Rectum (tissue), 1 donor: ENCODE data around the genes LGALS7B, LGALS13 and ZNF780A.

DNA sequence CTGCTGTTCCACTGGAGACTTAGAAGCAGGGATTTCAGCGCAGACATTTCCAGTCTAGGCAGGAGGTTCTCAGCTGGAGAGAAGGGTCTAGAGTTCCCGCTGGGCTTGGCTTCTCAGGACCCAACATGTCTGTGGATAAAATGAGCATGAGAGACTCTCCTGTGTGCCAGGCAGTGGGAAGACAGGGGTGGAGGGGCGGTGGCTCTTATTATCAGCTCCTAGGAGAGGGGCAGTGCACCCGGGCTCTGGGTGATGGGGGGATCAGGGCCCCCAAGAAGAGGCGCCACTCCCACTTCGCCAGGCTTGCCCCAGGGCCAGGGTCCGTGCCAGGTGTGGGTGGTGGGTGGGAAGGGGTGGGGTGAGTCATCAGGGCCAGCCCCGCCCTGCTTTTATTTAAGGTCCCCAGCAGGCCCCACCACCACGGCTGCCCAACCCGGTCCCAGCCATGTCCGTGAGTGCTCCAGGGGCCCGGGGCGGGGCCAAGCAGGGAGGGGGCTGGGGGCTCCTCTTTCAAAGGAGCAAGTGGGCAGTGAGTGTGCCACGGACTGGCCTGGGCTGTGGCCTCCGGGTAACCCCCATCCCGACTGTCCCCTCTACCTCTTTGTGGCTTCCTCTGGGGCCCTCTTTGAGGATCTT is at the start of gene LGALS7B:
Gene LGALS7B (plus strand): TSS at position 419 of the 636 bp plus-strand sequence.
- PRO-cap = no peak

DNA sequence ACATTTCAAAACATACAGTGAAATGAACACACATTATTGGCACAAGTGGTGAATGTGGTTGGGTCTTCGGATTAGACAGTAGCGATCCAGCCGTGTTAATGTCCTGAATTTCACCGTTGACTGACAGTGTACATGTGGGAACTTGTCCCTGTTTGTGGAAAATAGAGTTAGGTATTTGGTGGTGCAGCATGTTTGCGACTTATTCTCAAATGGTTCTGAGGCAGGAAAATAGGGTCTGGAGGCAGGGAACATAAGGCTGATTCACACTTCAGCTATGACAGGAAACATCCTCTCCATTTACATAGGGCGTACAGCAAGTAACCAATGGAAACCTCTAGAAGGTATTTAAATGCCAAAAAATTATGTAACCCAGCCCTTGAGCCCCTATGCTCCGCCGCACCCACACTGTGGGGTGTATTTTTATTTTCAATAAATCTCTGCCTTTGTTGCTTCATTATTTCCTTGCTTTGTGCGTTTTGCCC is 4.2 kb downstream of the LGALS7B start:
- PRO-cap = no peak

- PRO-cap = no peak
Observed at GRCh38 chr19:38799414-38799833, 10.4 kb downstream of the LGALS7B start.

GRCh38 chr19:38801265-38801645 is 11.5 kb downstream of the LGALS4 start:
- PRO-cap = unidirectional peak, minus-strand start at chr19:38801383

GRCh38 chr19:38841355-38841813 is 8.4 kb downstream of the HNRNPL start:
- PRO-cap = no peak

- PRO-cap = no peak
Observed at GRCh38 chr19:38850740-38851074, 921 bp upstream of the HNRNPL start.

DNA sequence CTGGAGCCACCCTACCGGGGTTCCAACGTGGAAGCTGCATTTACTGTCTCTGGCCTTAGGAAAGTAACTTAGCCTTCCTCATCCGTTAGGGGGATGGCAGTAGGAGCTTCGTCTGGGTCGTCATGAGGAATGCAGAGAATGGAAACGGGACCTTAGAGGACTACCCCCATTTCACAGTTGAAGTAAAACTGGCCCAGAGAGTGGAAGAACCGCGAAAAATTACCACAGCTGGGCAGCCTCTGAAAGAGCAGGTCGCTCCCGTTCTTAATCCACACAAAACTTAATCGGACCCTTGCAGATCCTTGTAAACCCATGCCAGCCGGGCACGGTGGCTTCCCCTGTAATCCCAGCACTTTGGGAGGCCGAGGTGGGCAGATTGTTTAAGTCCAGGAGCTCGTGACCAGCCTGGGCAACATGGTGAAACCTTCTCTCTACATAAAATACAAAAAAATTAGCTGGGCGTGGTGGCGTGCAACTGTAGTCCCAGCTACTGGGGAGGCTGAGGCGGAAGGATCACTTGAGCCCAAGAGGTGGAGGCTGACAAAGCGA is 3.1 kb upstream of the HNRNPL start:
- PRO-cap = no peak

DNA sequence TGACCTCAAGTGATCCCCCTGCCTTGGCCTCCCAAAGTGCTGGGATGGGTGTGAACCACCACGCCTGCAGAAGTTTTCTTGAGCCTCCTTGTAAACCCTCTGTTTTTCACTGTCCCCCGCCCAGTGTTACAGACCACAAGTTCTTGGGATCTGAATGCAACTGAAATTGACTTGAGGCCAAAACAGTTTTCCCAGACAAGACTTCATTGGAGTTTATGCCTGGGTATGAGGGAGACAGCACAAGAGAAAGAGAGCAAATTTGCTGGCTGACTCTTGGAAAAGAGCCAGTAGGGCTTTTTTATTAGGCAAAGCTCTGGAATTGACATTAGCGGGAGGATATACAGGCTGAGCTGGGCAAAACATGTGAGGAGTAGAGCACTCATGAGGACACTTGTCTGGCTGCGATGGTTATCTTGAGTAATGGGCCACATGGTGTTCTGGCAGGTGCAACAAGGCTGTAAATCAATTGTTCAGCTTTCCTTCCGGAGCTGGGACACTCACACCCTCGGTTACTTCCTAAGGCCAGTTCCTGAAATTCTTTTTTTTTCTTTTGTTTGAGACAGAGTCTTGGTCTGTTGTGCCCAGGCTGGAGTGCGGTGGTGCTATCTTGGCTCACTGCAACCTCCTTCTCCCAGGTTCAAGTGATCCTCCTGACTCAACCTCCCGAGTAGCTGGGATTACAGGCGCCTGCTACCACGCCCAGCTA is 12.7 kb upstream of the HNRNPL start:
- PRO-cap = unidirectional peak, plus-strand start at position 357 of the sequence; bidirectional peak, plus-strand start at position 473 of the sequence, minus-strand start at position 393 of the sequence

GRCh38 chr19:39156268-39157124 is 30.9 kb downstream of the PAK4 start:
- PRO-cap = no peak

DNA sequence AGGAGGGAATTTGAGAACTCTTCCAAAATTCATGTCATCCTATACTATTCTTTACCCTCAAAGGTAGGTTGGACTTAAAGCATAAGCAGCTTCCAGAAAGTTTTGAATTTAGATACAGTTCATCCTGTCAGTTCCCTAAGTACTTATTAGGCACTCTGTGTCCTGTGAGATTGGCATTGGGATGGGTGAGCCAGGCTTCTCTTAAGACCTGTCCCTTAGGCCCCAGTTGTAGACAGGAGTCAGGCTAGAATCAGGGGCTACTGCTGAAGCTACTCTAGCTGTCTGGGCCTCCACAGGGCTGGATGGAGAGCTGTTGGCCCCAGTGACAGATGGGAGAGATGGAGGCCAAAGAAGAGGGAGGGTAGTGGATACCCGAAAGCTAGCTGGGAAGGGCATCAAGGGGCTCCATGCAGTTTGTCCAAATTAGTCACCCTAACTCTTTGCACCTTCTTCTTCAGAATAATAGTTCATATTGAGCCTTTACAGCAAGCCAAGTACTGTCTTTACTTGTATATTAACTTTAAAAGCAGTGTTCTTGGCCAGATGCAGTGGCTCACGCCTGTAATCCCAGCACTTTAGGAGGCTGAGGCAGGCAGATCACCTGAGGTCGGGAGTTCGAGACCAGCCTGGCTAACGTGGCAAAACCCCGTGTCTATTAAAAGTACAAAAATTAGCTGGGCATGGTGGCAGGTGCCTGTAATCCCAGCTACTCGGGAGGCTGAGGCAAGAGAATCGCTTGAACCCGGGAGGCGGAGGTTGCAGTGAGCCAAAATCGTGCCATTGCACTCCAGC is 15.4 kb downstream of the SAMD4B start:
- PRO-cap = no peak

GRCh38 chr19:39406965-39407485 is 378 bp downstream of the ZFP36 start:
- PRO-cap = bidirectional peak, plus-strand start at chr19:39407196, minus-strand start at chr19:39407222

DNA sequence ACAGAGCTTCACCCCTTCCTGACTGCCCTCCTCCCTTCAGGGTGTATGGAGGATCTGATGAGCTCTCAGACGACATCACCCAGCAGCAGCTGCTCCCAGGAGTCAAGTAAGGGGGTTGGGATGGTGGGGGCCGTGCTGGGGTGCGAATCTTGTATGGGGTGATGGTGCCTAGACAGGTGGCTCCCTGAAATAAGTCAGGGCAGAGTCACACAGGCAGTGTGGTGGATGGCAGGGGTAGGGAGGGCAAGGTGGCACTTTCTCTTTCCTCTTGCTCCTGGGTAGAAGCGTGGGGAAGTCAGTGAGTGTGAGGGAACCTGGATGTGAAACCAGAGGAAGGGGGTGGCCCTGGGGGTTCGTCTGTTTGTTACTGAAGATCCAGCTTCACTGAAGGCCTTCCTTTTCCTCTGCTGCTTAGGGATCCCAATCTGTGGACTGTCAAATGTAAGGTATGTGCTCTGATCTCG is 13.8 kb downstream of the SUPT5H start:
- PRO-cap = no peak

GRCh38 chr19:39602299-39602605 is at the start of gene LGALS13:
Gene LGALS13 (plus strand): TSS chr19:39602524.
- PRO-cap = no peak

DNA sequence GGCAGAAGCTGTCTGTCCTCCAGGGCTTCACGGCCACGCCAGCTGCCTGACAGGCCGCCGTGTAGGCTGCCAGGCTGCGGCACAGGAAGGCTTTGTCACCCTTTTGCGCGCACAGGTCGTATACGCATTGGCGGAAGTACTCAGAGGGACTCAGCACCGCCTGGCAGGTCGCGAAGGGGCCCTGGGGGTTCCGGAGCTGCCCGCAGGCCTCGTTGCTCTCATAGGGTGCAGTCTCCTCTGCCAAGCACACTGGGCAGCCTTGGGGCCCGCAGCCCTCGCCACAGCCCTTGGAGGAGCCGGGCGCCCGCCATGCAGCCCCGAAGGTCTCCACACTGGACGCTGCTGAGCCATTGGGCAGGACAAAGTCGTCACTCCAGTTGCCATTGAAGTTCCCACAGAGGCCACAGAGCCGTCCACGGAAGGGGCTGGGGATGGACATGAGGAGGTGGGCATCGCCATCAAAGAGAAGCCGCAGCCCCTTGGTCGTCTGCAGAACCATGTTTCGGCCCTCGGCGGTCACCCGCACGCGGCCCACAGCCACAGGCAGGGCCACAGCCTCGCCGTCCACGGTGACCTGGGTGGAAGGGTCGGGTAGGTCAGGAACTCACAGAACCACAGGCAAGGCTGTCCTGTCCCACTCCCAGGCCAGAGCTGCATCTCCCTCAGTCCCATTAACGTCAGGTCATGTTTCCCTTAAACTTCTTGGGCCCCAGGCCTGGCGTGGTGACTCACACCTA is 26.1 kb upstream of the FBL start:
- PRO-cap = no peak

GRCh38 chr19:39941536-39941983 is 29.4 kb upstream of the PSMC4 start:
- PRO-cap = no peak

DNA sequence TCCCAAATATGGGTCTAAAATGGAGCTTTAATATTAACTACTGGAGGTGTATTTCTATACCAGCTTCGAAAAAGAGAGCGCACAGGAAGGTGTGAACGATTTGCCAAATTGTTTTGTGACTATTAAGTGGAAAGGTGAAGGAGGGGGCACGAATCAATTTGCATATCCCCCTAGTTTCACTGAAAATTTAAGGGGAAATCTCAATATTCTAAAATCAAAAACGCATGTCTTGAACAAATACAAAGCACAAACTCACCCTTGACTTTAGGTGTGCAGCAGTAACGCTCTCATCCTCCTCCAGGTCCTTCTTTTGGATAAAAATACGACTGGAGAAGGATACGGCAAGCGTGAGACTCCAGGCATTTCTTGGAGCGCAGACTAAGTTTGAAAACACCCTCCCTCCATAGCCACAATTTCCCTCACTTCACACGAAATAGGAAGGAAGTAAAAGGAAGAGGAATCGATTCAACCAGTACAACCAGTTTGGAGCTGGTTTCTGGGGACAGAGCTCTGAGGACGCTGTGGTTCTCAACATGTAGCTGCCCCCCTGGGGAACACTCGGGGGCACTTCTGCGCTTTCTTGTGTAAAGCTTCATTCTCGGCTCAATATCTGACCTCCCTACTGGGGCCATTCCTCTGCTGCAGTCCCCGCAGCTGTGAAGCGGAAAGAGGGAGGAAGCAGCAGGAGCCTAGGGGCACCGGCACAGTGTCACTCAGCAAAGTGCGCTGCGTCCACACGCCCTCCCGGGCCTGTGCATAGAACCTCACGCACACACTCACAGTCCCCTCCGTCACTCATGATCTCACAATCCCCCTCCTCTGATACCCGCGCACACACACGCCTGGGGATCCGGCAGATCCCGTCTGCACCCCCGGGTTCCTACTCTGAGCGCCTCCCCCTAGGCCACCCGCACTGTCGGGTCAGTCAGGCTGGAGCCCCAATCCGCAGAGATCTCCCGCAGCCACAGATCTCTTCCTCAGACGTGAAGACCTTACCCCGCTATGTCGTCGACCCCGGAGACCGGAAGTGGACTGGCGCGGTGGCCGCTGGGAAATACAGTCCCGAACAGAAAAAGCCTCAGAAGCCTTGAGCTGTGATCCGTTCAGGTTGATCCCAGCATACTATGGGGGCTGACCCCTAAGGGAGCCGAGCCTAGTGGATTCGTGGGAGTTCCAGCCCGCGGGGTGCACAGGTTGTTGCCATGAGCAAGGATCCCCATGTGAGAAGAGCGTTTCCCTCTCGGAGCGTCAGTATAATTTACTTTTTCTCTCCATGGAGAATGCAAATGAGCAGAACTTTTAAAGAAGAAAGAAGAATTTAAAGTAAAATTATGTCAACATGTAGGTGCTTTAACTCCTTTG is at the start of gene ZNF780A:
Gene ZNF780A (minus strand): TSS at position 1,034 of the 1,362 bp plus-strand sequence.
- PRO-cap = unidirectional peak, plus-strand start at position 481 of the sequence; bidirectional peak, plus-strand start at position 1,081 of the sequence, minus-strand start at position 1,029 of the sequence

GRCh38 chr19:40212693-40213067 is 5.5 kb downstream of the TTC9B start:
- PRO-cap = no peak

- PRO-cap = bidirectional peak, plus-strand start at chr19:40223456, minus-strand start at chr19:40223271
Observed at GRCh38 chr19:40222899-40223733, 3.4 kb downstream of the CCNP start.

- PRO-cap = no peak
Observed at GRCh38 chr19:40242321-40242723, 15.8 kb upstream of the CCNP start.

GRCh38 chr19:40347525-40348234 is 517 bp downstream of the C19orf47 start:
- PRO-cap = no peak